Daoy (cell line): ENCODE measurements around the genes HS3ST5, FAM162B and ROS1.

GRCh38 chr6:113642764-113643351, 214.3 kb upstream of the MARCKS start:
- RAMPAGE, long total RNA: no peak

- RAMPAGE, long total RNA: no peak
These were observed 31.3 kb upstream of the MARCKS start for GRCh38 chr6:113825876-113826162.

- RAMPAGE, long total RNA: no peak
These were observed 46.6 kb downstream of the MARCKS start for GRCh38 chr6:113903634-113904263.

GRCh38 chr6:113949961-113950399, 21.0 kb downstream of the HDAC2 start:
- RAMPAGE, long total RNA: no peak

DNA sequence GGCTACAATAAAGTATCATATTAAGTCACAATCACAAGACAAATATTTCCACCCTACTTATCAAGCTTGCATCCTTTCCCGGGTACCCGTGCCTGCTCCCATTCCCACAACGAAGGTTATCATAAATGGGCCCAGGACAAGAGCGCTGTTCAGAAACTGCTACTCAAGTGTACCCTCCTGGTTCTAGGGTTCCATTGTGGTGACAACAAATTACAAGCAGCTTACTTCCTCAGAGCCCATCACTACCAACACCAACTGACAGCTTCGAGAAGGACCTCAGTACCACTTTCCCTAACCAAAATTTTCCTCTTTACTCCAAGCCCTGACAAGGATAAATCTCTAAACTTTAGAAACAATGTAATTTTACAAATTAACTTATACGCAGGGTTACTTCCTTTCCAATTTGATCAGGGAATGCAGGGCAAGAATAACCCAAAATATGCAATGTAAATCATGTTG, 2.2 kb downstream of the HDAC2 start:
- RAMPAGE, long total RNA: no peak

- RAMPAGE, long total RNA: no peak
These were observed at the start of gene HS3ST5 for GRCh38 chr6:114342756-114343444. Gene HS3ST5 (minus strand): TSS chr6:114343023.

DNA sequence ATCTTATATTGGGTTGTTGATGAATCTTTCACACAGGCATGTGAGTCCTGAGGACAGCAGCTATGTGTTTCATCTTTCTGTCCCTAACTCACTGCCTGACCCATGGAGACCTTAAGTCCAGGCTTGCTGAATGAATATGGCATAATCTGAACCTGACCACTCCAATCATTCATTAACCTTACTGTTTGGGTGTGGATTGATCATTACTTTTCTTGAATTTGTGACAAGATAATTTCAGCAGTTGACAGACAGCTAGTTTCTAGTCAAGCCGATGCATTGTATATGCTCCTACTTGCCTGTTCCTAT, 27.3 kb upstream of the TSPYL1 start:
- RAMPAGE, long total RNA: no peak

- RAMPAGE, long total RNA: no peak
These were observed at the start of gene FAM162B for GRCh38 chr6:116765045-116766101. Gene FAM162B (minus strand): TSS chr6:116765719.

DNA sequence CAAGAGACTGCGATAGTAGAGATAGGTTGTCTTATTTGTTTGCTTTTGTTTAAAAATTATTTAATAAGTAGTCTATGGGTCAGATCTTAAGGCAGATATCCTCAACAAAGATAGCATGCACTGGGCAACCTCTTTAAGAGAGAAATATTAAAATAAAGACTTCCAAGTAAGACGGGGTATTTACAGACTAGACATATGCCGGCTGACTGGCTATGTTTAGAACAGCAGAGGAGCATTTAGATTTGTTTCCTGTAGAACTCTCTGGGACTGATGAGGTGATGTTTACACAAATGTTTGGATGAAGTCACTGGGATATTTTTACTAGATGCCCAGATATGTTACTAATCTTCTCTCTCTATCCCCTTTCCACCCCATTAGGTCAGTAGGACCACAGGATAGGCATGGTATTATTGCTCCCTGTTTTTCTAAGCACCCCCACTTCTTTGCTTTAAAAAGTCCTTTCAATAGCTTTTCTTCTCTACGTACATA, 25.1 kb downstream of the VGLL2 start:
- RAMPAGE, long total RNA: no peak

- RAMPAGE, long total RNA: no peak
These were observed at the start of gene ROS1 for GRCh38 chr6:117425862-117426137. Gene ROS1 (minus strand): TSS chr6:117425942.

- RAMPAGE, long total RNA: no peak
These were observed 2.9 kb downstream of the DCBLD1 start for GRCh38 chr6:117485316-117485858.

DNA sequence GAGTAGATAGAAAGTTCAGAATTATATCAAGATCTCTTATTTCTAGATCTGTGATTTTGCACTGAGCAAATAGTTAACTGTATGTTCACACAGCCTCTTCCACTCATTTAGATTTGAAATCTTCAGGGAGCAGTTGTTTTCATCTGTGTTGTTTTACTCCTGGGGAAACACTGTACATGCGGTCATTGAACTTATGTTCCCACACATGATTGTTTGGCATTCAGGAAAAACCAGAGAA, 52.4 kb downstream of the DCBLD1 start:
- RAMPAGE, long total RNA: no peak

DNA sequence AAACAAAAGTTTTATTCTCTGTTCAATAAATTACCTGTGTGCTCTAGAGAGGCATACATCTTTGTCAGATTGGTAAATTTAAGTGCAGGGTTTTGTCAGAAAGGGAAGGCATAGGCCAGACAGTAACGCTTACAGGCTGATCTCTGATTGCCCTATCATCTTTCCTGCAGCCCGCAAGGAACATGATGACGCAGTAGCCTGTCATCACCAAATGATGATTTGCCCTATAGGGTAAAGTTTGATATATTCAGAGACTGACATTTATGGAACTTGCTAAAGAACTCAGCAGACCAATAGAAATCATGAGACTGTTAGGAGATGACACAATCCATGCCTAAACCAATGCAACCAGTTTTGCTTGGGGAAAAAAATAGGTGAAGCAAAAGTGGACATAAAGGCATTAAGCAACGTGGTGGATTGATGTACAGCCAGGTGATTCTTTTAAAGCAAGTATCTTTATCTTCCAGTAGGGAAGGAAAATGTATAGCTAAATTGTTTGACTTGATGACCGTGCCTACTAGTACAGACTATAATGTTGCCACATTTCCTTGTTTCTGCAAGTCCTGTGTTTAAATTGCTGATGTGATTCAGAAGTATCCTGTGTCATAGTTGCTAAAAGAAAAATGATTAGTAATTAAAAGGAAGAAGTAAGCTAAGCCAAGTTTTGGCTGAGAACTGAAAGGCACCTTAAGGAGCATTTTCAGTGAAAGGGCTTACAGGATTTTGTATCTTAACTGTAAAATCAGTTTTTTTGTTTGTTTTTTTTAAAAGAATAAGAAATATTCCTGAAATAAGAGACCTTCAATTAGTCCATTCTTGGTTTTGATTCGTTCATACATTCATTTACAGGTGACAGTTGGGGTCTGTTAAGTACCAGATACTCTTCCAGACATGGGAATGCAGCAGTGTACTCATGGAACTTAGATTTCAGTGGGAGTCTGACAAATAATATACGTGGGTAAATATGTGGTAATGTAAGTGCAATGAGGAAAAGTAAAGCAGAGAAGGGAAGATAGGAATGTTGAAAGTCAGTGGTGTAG, 2.5 kb downstream of the NUS1 start:
- RAMPAGE, long total RNA: no peak

DNA sequence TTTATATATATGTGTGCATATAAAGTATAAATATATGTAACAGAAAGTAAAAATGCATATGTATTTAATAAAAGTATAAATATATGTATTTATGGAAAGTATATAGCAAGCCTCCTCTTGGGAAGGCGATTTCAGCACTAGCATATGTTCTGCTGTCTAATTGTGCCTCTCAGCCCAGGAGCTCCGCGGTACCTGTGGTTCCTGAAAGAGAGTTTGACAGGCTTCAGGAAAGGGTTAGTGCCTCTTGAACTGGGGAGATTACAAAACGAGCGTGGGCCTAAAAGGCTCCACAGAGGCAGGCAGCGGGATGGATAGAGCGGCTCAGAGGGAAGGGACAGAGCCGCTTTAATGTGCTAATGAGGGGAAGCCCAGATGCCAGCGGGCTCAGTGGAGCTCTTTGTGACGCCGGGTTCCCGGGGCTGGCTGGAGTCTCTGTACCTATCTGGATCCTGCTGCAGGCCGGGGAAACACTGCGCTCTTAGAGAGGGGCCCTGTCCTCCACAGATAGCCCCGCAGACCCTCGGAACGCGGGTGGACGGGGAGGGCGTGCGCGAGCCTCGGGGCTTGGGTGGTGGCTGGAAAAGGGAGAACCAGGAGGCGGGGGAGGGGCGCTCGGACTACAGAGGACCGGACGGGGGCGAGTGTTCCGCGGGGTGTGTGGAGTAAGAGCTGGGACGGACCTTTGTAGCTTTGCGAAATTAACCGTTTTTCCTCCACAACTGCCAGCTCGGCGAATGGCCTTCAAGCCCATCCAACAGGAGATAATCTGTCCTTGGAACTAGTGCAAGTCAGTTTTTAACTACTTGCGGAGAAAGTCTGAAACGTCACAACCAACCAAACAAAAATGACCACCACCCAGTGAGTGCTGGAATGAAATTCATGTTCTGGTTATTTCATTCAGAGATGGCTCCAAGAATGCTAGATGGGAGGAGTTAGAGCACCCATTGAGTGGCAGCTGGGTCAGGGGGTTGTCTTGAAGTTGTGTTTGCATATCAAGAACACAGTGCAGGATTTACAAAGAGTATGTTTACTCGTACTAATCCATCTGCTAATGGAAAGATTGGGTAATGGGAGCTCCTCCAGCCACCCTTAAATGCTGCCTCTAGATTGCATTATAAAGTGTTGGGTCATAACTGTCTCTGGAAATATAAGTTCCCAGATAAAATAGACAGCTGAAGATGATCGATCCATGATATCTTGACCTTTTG, 13.0 kb downstream of the SLC35F1 start:
- RAMPAGE, long total RNA: no peak

DNA sequence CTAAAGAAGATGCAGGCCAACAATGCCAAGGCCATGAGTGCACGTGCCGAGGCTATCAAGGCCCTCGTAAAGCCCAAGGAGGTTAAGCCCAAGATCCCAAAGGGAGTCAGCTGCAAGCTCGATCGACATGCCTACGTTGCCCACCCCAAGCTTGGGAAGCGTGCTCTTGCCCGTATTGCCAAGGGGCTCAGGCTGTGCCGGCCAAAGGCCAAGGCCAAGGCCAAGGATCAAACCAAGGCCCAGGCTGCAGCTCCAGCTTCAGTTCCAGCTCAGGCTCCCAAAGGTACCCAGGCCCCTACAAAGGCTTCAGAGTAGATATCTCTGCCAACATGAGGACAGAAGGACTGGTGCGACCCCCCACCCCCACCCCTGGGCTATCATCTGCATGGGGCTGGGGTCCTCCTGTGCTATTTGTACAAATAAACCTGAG, 92.1 kb downstream of the SLC35F1 start:
- RAMPAGE, long total RNA: no peak

GRCh38 chr6:118384394-118384724, 163.7 kb upstream of the PLN start:
- RAMPAGE, long total RNA: no peak

GRCh38 chr6:118552803-118553122, 4.7 kb downstream of the PLN start:
- RAMPAGE, long total RNA: no peak

GRCh38 chr6:118557539-118557888, 9.4 kb downstream of the PLN start:
- RAMPAGE, long total RNA: no peak

- RAMPAGE, long total RNA: no peak
These were observed 54.6 kb upstream of the CEP85L start for GRCh38 chr6:118705769-118706595.

DNA sequence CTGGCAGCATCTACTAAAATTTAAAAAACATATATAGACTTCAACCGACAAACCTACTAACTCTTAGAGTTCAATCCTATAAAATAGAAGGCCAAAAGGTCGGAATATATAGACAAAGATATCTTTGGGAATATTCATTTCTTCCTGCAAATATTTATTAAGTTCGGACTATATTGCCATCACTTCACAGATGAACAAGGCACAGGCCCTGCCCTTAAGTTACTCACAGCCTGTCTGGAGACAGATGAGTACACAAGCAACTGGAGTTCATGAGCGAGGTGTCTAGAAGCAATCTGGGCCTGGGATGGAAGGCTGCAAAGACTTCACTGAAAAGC, 56.6 kb upstream of the CEP85L start:
- RAMPAGE, long total RNA: no peak